ENCODE measurements around a stretch of chr2.

DNA sequence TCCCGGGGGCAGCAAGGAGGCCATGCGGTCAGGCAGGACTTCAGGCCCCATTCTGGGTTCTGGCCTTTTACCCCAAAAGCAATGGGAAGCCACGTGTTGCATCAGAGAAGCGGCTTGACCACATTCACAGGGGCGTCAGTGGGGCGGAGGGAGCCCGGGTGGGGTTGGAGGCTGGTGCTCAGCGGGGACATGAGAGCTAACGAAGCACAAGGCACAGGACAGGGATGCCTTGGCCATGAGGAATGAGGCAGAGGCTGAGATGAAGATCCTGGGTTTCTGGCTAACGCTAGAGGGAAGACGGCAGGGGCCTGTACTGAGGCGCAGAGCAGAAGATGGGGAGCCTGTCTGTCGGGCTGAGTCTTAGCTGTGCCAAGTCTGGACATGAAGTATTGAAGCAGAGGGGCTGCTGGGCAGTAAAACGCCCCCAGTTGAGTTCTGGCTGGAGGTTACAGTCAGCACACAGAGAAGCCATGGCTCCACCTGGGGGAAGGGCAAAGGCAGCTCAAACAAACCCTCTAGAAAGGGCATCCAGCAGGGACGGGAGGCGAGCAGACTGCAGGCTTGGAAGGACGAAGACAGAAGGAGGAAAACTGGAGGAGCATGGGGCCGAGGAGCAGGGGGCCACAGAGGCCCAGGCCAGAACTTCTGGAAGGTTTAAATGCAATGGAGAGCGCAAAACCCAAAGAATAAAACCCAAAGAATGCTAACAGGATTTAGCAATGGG is 5.8 kb downstream of the HJURP start:
- PRO-cap = no peak

DNA sequence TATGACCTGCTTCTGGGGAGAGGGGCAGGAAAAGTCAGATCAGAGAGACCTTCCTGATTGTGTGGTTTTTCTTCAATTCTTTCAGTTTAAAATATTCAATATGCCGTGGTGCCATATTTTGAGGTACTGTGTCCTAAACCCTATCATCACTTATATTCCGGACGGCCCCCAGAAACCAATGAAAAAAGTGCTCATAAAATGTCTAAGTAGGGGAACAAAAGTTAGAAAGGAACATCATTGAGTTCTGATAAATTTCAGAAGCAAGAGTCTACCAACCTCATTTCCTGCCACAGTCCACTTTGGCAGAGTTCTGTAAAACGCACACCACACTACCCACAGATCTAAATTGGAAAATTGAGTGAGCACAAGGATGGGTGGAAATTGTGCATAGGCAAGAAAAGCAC is 49.3 kb upstream of the SPP2 start:
- PRO-cap = no peak

DNA sequence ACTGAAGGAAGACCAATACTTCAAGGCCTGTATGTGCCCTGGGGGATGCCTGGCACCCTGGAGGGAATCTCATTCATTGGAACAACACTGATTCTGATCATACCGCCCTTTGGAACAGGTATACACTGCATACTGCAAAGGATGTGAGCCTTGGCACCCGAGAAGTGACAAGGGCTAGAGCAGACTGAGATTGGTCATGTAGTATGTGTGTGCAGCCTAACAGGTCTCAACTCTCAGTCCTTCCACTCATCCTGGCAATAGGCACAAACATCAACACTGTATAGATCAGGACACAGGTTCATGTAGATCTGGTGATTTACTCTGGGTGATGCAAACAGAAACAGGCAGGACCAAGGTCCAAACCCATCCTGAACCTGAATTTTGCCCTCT is 151.3 kb downstream of the SPP2 start:
- PRO-cap = no peak

- PRO-cap = no peak
These were observed 74.0 kb downstream of the ARL4C start for GRCh38 chr2:234422892-234423260.

DNA sequence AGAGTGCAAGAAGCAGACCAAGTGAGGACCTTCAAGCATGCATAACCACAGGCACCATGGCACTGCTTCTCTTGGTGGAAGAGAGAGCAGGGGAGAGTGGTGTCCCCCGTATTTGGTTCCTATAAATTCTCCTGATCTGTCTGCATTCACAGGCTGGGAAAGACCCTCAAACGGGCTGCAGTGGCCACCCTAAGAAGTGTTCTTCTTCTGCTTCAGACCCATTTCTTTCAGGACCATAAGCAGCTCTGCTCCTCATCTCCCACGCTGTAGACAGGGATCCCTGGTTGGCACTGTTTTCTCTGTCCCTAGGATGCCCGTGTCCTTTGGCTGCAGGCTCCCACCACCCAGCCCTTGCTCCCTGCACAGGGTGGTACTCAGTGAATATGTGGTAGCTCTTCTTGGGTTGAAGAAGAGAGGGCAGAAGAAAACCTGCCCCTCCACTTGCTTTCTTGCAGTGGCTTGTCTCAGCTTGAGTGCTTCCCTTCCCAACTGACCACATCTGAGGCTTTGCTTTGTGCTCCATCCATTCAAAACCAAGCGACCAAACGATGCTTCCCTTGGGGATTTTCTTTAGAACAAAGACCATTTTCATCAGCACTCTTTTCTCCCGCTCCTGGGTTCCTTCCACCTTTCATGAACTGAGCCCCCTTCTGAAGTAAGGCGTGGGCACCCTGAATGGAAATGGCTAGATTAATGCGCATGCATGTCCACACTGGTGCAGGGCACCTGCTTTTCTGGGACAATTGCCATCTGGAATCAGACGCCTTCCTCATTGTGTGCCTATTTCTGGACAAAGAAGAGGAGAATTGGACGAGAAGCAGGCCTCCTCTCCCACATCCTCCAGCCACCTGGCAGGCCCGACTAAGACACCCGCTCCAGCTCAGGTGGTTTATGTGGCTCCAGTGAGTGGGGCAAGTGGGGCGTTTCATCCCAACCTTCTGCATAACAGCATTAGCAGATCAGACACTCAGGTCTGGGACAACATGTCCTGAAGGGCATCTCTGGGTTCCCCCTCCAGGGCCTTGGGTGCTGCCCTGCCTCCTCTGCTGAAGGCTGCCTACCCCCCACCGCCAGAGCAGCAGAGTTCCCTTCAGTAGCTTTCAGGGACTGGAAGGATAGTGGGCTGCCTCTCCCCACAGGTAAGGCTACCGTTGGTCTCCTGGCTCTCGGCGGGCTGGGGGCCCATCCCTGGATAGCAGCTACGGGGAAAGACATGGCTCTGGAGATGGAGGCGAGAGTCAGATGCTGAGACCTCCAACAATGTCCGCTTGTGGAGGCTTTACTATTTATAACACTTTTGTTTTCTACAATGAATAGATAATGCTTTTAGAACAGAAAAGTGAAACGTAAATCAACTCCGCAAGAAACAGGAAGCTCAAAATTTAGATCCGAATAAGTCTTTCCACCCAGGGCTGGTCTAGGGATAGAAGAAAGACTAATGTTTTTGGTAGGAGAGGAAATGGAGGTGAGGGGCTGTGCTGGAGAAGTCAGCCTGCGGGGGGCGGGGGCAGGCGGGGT is 58.9 kb downstream of the ARL4C start:
- PRO-cap = no peak

DNA sequence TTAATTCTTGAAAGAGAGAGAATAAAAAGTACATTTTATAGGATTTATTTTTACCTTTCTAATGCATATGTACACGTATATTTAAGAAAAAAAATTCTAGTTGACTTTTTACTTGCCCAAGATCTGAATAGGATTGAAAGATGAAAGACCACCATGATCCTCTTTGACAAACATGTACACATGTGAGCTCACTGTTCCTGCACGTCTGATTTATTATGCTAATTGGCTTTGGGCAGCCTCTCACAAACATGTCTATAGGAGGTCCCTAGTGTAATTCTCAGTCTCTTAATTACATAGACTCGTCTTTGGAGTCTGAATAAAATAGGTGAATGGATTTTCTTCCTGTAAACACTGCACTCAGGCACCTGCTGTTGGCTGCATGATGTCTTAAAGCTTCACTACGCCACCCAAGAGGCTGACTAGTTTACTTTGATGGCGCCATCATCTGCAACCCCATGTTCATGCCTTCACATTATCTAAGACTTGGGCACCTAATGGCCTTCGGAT is 46.1 kb downstream of the ARL4C start:
- PRO-cap = no peak

GRCh38 chr2:234453281-234453744 is 43.6 kb downstream of the ARL4C start:
- PRO-cap = no peak

DNA sequence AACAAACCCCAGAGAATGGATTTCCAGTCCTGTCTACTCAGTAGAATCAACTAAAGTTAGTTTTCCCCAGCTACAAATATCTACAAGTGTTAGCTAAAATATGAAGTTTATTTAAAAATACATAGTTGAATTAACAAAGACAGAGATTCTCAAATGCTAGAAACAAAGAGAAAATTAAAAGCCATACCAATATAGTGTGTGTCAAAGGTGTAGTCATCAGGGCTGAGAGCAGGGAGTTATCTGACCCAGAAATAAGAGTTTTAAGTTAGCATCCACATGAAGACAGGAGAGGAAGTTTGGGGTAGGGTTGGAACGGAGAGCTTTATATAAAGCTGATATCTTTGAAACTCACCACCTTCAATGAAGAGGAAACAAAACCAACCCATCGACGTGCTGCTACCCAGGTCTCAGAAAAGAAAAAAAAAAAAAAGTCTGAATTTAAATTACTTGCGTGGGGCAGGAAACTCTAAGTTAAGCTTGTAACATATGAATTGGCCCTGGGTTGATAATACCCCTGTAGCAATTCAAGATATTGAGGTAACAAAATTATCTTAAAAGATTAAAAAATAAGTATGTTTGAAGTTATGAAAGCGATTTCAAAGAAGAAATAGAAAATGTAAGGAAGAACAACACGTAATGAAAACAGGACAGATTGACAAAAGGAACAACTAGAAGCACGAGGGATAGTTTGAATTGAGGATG is 42.4 kb downstream of the ARL4C start:
- PRO-cap = no peak

GRCh38 chr2:234495805-234496240 is 1.1 kb downstream of the ARL4C start:
- PRO-cap = no peak

GRCh38 chr2:234864378-234864886 is 87.4 kb upstream of the SH3BP4 start:
- PRO-cap = no peak

- PRO-cap = no peak
These were observed 92.5 kb downstream of the SH3BP4 start for GRCh38 chr2:235044069-235045033.

- PRO-cap = no peak
These were observed 109.3 kb upstream of the AGAP1 start for GRCh38 chr2:235384280-235385266.

DNA sequence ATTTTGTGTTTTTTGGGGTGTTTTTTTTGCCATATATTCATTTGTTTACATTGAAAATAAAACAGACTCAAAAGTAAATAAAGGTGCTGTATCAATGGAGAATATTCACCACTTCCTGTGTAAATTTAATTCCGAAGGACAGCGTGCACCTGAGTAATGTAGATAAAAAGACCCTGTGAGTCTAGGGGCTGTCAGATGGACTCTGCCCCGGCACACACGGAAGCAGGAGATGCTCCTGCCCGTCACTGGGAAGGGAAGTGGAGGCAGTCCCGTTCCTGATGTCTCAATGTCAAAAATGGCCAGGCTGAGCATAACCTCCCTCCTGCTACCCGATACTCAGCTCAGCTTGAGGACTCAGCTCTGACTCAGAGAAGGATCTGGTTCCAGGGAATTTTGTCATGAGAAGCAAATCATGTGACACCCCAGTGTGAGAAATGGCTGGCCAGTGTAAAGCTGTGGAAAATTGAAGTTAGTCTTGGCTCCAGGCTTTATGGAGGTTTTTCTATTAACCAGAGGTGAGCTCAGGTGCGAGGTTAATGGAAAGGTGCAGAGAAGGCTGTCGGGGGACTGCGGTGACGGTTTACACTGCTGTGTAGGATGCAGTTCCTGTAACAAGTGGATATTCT is 24.9 kb upstream of the AGAP1 start:
- PRO-cap = no peak

DNA sequence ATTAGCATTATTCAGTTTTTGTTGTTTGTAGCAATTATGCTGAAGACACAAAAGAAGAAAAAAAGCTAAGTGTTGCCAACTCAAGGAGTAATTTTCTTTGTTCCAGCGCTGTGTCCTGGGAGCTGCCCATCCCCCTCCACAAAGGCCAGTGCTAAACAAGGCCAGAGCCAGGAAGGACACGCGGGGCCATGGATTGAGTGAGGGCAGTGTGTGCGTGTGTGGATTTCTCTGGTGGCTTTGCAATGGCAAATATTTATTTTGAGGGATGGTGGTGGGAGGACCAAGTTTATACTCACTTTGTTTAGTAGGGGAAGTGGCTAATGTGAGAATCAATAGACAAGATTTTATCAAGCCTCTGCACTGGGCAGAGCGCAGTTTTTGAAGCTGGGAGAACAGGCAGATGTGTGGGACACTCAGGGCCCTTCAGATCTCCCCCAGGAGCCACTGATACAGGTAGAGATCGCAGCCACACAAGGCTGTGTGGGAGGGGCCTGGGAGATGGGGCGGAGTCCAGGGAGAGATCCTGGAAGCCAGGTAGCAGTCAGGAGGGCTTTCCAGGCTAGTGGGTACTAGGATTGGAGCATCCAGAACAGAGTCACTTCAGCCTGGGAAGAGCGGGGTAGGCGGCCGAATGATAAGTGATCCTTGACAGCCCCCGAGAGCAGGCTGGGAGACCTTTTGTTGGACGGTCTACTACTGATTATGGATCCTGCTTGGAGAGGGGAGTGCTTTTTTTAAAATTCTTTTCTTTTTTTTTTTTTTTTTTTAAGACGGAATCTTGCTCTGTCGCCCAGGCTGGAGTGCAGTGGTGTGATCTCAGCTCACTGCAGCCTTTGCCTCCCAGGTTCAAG is 11.6 kb downstream of the AGAP1 start:
- PRO-cap = no peak

- PRO-cap = no peak
These were observed 103.0 kb downstream of the AGAP1 start for GRCh38 chr2:235596747-235597353.

DNA sequence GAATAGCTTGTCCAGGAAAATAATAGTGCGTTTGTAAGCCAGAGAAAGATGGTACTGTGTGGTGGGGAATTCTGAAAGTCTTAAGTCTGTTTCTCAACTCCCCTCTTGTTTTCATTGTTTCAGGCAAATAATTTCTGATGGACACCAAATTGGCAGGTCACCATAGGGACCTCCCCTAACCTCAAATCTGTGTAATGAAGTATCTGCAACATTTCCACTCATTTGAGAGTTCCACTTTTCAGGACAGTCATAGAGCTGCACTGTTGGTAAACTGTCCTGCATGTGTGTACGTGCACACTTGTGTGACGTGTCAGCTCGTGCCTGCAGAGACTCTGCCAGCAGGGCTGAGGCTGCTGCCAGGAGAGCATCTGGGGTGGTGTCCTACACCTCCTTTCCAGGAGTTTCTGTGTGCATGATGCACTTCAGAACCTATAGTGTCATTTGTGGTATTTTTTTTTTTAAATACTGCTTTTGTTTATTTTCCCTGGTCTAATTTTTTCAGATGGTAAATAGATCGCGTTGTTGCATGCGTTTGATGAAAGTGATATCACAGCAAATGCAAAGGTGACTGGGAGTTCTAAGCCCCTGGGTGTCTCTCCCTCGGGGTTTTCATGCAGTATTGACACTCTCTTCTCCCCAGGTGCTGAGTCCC is 195.8 kb downstream of the AGAP1 start:
- PRO-cap = no peak

GRCh38 chr2:235715352-235716147 is 221.7 kb downstream of the AGAP1 start:
- PRO-cap = no peak

GRCh38 chr2:235724676-235725523 is 231.1 kb downstream of the AGAP1 start:
- PRO-cap = no peak

GRCh38 chr2:235748987-235749585 is 255.2 kb downstream of the AGAP1 start:
- PRO-cap = no peak

- PRO-cap = no peak
These were observed 272.4 kb downstream of the AGAP1 start for GRCh38 chr2:235766265-235766702.